Prostate gland (tissue), 2 donors: ENCODE results near the genes CD22 and FFAR2.

- PRO-cap = no peak
- RAMPAGE, long total RNA, 2 experiments = no peak in any of the 2 experiments
These were observed 4.7 kb upstream of the HAMP start for GRCh38 chr19:35277457-35278119.

- PRO-cap = no peak
- RAMPAGE, long total RNA, 2 experiments = no peak in any of the 2 experiments
These were observed 15.3 kb upstream of the CD22 start for GRCh38 chr19:35313573-35314138.

GRCh38 chr19:35328801-35329342, at the start of gene CD22:
TSS of gene CD22 (plus strand) at chr19:35329187.
- PRO-cap = no peak
- RAMPAGE, long total RNA, 2 experiments = no peak in any of the 2 experiments

DNA sequence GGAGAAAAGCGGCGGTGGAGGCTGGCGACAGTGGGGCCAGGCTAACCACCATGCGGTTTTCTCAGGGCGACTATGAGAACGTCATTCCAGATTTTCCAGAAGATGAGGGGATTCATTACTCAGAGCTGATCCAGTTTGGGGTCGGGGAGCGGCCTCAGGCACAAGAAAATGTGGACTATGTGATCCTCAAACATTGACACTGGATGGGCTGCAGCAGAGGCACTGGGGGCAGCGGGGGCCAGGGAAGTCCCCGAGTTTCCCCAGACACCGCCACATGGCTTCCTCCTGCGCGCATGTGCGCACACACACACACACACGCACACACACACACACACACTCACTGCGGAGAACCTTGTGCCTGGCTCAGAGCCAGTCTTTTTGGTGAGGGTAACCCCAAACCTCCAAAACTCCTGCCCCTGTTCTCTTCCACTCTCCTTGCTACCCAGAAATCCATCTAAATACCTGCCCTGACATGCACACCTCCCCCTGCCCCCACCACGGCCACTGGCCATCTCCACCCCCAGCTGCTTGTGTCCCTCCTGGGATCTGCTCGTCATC, 1.1 kb upstream of the FFAR1 start:
- PRO-cap = no peak
- RAMPAGE, long total RNA, 2 experiments = no peak in any of the 2 experiments

GRCh38 chr19:35445709-35447009, 1.9 kb upstream of the FFAR2 start:
- PRO-cap = no peak
- RAMPAGE, long total RNA, 2 experiments = no peak in any of the 2 experiments

DNA sequence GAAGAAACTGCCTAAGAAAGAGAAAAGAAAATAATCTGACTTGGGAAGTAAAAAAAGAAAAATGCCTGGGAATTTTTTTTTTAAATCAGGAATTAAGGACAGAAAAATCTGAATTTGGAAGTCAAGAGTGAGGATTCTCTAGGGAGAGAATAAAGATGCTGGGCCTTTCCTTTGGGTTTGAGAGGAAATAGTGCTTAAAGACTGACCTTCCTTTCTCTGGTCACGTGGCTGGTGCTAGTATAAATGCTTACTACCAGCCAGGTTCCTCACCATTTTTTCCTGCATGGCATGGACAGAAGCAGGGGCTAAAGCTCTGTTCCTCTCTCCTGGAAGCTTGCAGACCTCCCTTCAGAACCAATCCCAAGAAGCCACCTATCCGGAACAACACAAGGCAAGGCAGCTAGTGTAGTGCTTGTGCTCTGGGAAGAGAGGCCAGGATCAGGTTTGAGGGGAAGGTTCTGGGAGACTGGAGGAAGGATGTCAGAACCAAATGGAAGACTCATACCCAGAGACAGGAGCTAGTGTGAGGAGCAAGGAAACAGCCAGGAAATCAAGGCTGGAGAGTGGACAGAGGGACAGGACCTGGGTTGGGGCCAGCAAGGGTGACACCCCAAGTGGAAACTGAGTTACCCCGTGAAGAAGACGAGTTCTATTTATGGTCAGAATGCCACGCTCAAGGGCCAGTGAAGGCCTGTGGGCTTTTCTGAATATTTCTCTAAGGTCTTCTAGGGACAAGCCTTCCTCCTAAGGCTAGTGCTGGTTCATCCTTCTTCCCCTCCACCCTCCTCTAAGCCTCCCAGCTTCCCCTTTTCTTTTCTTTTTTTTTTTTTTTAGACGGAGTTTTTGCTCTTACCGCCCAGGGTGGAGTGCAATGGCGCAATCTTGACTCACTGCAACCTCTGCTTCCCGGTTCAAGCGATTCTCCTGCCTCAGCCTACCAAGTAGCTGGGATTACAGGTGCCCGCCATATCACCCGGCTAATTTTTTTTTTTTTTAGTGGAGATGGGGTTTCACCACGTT, at the start of gene FFAR2:
FFAR2 (plus strand) TSS at position 269 of the 1,020 bp plus-strand sequence.
- PRO-cap = no peak
- RAMPAGE, long total RNA, 2 experiments = no peak in any of the 2 experiments

- PRO-cap = no peak
- RAMPAGE, long total RNA, 2 experiments = no peak in any of the 2 experiments
These were observed 8.1 kb downstream of the TMEM147 start for GRCh38 chr19:35553521-35554002.

- PRO-cap = no peak
- RAMPAGE, long total RNA, 2 experiments = no peak in any of the 2 experiments
These were observed 8.4 kb downstream of the IGFLR1 start for GRCh38 chr19:35733485-35734634.

DNA sequence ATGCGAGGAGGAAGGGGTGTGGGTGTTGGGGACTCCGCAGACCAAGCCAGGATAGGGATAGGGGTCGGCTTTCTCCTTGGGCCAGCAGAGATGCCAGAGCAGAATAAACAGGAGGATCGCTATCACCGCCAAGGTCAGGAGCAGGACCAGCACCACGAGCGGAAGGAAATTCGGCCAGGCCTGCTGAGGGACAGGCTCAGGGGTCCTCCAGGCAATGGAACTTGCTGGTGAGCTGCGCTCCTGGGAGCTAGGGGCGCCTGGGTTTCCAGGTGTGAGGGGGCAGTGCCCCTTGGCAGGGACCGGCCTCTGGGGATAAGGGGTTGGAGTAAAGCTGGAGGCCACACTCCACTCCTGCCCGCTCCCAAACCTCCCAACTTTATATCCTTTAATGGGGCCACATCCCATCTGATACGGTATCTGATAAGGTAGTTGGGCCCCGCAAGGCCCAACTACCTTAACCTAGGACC, 2.4 kb downstream of the IGFLR1 start:
- PRO-cap = no peak
- RAMPAGE, long total RNA, 2 experiments = no peak in any of the 2 experiments

GRCh38 chr19:35851252-35851739, 1.0 kb downstream of the NPHS1 start:
- PRO-cap = no peak
- RAMPAGE, long total RNA, 2 experiments = no peak in any of the 2 experiments

GRCh38 chr19:35904595-35904995, 2.3 kb downstream of the HCST start:
- PRO-cap = unidirectional peak, minus-strand start at chr19:35904853
- RAMPAGE, long total RNA, 2 experiments = no peak in any of the 2 experiments

GRCh38 chr19:35906972-35907515, 1.1 kb downstream of the TYROBP start:
- PRO-cap = no peak
- RAMPAGE, long total RNA, 2 experiments = no peak in any of the 2 experiments

- PRO-cap = no peak
- RAMPAGE, long total RNA, 2 experiments = no peak in any of the 2 experiments
These were observed 7.6 kb downstream of the THAP8 start for GRCh38 chr19:36046399-36046999.

DNA sequence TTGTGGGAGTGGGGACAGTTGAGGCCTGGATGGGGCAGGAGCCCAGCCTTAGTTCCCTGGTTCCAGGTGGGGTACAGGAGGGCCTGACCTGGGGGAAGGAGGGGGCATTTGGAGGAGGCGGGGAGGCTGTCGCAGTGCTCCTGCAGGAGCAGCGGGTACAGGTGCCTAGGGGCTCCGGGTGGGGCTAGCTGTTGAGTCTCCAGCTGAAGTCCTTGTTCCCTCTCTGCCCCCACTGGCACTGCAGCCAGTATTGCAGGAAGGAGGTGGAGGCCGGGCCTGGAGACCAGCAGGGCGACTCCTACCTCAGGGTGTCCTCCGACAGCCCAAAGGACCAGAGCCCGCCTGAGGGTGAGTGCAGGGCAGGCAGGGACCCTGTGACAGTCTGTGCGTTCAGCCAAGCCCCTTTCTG, 10.0 kb upstream of the OVOL3 start:
- PRO-cap = no peak
- RAMPAGE, long total RNA, 2 experiments = no peak in any of the 2 experiments

DNA sequence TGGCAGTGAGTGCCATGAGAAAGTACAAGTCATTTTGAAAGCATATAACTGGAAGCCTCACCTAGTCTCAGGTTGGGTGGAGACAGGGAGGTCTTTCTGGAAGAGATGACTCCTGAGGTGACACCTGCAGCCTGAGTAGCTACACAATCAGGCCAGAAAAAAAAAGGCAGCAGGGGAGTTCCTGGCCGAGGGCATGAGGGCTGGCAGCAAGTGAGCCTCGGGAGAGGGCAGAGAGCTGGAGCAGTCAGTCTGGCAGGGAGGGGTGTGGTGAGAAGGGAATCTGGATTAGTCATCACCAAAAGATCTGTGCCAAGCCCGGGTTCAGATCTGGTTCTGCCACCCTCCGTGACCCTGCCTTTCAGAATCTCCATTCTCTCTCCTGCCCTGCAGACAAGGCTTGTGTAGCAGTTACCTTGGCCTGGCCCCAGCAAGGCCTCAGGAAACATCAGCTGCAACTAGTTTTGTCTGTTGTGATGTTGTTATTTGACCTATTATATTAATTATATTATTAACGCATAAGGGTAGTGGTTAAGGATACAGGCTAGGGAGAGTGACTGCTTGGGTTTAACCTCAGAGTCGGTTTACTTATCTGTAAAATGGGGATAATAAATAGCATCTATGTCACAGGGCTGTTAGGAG, 2.9 kb upstream of the CAPNS1 start:
- PRO-cap = unidirectional peak, minus-strand start at position 212 of the sequence
- RAMPAGE, long total RNA, 2 experiments = no peak in any of the 2 experiments

DNA sequence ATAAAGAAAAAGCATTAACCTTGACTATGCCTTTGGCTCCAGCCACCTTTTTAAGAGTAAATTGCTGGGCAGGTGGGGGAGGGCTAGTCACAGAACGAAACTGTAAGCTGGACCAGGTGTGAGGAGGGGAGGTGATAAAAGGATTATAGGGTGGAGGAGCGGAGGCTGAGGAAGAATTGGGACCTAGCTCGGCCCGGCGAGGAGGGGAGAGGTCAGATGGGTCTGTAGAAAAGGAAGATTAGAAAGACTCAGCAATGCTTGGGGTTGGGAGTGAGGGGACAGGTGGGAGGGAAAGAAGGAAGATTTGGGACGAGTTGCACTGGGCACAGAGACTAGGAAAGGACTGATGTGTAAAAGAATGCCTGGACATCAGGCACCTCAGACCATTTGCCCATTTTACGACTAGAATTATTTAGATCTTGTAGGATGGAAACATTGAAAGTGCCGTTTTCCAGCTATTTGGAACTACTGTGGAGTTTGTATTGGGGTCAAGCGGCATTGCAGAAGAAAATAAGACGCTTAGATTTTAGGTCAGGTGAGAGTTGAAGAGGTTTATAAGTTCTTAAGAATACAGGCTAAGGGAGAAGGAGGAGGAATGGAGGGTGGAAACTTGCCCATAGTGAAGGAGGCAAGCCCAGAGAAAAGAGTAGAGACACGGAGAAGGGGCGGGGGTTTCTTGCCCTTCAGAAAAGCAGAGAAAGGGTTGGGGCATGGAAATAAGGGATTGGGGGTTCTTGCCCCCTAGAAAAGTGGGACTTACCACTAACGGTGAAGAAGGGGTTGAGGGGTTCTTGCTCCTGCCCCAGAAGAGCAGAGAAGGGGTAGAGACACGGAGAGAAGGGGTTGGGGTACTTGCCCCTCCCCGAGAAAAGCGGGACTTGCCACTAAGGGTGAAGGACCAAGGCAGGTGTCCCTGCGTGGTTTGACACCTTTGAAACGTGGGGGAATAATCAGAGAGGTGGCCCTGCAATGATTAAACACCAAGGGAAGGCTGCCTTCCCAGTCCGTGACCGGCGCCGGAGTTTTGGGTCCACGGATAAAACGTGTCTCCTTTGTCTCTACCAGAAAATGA, 7.3 kb upstream of the COX7A1 start:
- PRO-cap = no peak
- RAMPAGE, long total RNA, 2 experiments = no peak in any of the 2 experiments

DNA sequence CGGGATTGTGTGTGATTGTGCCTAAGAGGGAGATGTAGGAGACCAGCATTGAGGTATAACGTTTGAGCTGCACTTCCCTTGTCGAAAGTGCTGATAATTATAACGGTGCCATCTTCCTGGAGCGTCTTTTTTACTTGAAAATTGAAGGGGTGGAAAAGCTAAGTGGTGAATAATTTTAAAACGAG, 407 bp downstream of the ZNF146 start:
- PRO-cap = no peak
- RAMPAGE, long total RNA, 2 experiments = no peak in any of the 2 experiments

DNA sequence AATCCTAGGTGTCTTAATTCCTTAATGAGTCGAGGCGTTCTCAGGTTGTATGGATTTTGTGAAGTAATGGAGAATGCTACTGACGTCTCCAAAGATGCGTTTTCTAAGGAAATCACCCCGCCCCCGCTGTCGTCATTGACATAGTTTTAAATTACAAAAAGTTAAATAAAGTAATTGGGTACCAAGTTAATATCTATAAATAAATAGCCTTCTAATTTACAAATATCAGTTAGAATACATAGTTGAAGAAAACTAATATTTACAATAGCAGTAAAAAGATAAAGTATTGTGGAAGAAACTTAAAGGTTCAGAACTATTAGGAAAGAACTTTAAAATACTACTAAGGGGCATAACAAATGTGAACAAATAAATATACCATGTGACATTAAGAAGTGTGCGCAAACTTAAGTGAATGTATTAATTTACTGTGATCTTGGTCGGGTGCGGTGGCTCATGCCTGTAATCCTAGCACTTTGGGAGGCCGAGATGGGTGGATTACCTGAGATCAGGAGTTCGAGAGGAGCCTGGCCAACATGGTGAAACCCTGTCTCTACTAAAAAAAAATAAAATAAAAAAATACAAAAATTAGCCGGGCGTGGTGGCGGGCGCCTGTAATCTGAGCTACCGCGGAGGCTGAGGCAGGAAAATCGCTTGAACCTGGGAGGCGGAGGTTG, 1.2 kb downstream of the ZNF146 start:
- PRO-cap = no peak
- RAMPAGE, long total RNA, 2 experiments = no peak in any of the 2 experiments

GRCh38 chr19:36245080-36245777, 30.3 kb downstream of the ZNF146 start:
- PRO-cap = no peak
- RAMPAGE, long total RNA, 2 experiments = no peak in any of the 2 experiments

DNA sequence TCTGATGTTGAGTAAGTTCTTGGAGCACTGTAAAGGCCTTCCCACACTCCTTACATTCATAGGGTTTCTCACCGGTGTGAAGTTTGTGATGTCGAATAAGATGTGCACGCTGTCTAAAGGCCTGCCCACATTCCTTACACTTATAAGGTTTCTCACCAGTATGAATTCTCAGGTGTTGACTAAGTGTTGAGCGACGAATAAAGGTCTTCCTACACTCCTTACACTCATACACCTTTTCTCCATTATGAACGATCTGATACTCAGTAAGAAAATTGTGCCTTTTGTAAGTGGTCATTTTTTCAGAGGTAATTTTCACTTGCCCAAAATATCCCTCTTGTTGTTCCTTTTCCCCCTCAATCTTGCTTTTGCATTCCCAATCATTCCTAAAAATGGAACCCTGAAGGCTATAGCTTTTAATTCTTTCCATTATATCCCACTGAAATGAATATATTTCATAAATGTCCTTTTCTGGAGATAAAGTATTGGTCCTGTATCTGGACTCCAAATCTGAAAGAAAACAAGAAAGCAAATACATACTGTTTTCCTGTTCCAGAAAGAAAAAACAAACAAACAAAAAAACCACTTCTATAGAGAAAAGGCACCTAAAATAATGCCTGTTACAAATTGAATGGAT, 37.8 kb downstream of the ZFP14 start:
- PRO-cap = no peak
- RAMPAGE, long total RNA, 2 experiments = no peak in any of the 2 experiments